K562 (cell line): ENCODE measurements around a stretch of chr20.

DNA sequence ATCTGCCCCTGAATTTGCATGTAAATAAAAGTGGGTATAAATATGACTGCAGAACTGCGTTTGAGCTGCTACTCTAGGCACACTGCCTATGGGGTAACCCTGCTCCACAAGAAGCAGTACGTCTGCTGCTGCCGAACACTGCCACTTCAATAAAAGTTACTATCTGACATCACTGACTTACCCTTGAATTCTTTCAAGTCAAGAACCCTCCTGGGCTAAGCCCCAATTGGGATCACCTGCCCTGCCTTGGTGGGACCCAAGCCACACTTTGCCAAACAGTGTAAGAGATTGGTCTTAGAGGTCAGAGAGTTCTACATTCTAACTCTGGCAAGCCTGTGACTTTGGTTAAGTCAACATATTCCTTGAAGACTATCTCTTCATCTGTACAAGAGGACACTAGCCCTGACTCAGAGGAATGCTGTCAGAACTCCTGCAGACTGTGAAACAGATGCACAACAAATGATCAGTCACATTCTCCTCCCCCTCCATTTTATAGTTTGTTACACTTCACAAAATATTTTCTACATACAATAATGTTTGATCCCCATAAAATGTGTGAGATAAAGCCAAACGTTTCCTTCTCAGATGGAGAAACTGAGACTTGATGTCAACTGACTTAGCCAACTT lies 91.8 kb upstream of the EPB41L1 start:
- RAMPAGE, long total RNA: no peak
- RRBS: no CpG with 5 or more reads among the region's 4 CpGs
PRO-cap:
- standard: no peak
- CoPRO, capped RNA only, 2 experiments: no peak in any of the 2 experiments
- CoPRO, capped and uncapped RNA, 2 experiments: no peak in any of the 2 experiments
- CoPRO, uncapped RNA only, 2 experiments: no peak in any of the 2 experiments
CAGE:
- cytosol, long polyA plus RNA: no peak
- long polyA plus RNA: no peak
- nucleolus, long total RNA: no peak
- nucleus, long polyA plus RNA: no peak

- RAMPAGE, long total RNA: no peak
- RRBS: no CpG with 5 or more reads among the region's 1 CpG
PRO-cap:
- standard: no peak
- CoPRO, capped RNA only, 2 experiments: no peak in any of the 2 experiments
- CoPRO, capped and uncapped RNA, 2 experiments: no peak in any of the 2 experiments
- CoPRO, uncapped RNA only, 2 experiments: no peak in any of the 2 experiments
CAGE:
- cytosol, long polyA plus RNA: no peak
- long polyA plus RNA: no peak
- nucleolus, long total RNA: no peak
- nucleus, long polyA plus RNA: no peak
These were observed 18.1 kb downstream of the AAR2 start for GRCh38 chr20:36254472-36254743.

GRCh38 chr20:36471648-36472280 lies 69.6 kb upstream of the MYL9 start:
- RAMPAGE, long total RNA: no peak
- RRBS: no CpG with 5 or more reads among the region's 8 CpGs
PRO-cap:
- standard: no peak
- CoPRO, capped RNA only, 2 experiments: no peak in any of the 2 experiments
- CoPRO, capped and uncapped RNA, 2 experiments: no peak in any of the 2 experiments
- CoPRO, uncapped RNA only, 2 experiments: no peak in any of the 2 experiments
CAGE:
- cytosol, long polyA plus RNA: no peak
- long polyA plus RNA: no peak
- nucleolus, long total RNA: no peak
- nucleus, long polyA plus RNA: no peak

DNA sequence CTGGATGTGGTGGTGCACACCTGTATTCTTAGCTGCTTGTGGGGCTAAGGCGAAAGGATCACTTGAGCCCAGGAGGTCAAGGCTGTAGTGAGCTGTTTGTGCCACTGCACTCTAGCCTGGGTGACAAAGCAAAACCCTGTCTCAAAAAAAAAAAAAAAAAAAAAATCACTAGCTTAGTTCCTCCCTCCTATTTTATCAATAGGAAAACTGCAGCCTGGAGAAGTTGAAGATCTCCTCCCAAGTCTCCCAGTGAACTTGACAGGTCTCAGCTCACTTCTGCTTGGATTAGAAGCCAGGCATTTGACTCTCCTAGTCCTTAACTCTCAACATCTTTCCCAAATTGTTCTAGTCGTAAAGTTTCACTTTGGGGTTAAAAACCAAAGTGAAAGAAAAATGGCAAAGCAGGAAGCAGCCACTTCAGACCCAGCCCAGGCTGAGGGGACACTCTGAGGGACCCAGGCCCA lies 68.9 kb upstream of the MYL9 start:
- RAMPAGE, long total RNA: no peak
- RRBS: no CpG with 5 or more reads among the region's 2 CpGs
PRO-cap:
- standard: no peak
- CoPRO, capped RNA only, 2 experiments: no peak in any of the 2 experiments
- CoPRO, capped and uncapped RNA, 2 experiments: no peak in any of the 2 experiments
- CoPRO, uncapped RNA only, 2 experiments: no peak in any of the 2 experiments
CAGE:
- cytosol, long polyA plus RNA: no peak
- long polyA plus RNA: no peak
- nucleolus, long total RNA: no peak
- nucleus, long polyA plus RNA: no peak

DNA sequence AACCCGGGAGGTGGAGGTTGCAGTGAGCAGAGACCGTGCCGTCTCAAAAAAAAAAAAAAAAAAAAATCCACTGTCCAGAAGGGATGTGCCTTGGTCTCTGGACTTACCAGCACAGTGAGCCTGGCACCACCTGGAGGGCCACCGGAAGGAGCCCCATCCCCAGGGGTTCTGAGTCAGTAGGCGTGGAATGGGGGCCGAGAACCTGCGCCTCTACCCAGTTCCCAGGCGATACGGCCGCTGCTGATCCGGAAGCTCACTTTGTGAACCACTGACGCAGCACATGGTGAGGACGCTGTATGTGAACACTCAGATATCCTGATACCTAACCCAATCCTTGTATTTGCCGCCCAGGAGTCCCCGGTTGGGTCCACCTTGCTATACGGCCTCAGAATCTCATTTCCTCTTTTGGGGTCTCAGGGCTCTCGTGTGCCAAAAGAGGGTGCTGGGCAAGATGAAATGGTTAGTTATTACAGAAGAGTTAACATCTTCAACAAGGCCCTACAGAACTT lies 690 bp upstream of the RAB5IF start:
- RAMPAGE, long total RNA: no peak
- RRBS: no CpG with 5 or more reads among the region's 17 CpGs
PRO-cap:
- standard: bidirectional peak, plus-strand start at position 261 of the sequence, minus-strand start at position 260 of the sequence
- CoPRO, capped RNA only, 2 experiments: no peak in any of the 2 experiments
- CoPRO, capped and uncapped RNA, 2 experiments: no peak in any of the 2 experiments
- CoPRO, uncapped RNA only, 2 experiments: no peak in any of the 2 experiments
CAGE:
- cytosol, long polyA plus RNA: no peak
- long polyA plus RNA: no peak
- nucleolus, long total RNA: no peak
- nucleus, long polyA plus RNA: no peak

- RAMPAGE, long total RNA: no peak
- RRBS: no CpG with 5 or more reads among the region's 10 CpGs
PRO-cap:
- standard: no peak
- CoPRO, capped RNA only, 2 experiments: no peak in any of the 2 experiments
- CoPRO, capped and uncapped RNA, 2 experiments: no peak in any of the 2 experiments
- CoPRO, uncapped RNA only, 2 experiments: no peak in any of the 2 experiments
CAGE:
- cytosol, long polyA plus RNA: no peak
- long polyA plus RNA: no peak
- nucleolus, long total RNA: no peak
- nucleus, long polyA plus RNA: no peak
These were observed 30.7 kb upstream of the SLA2 start for GRCh38 chr20:36676756-36677092.

DNA sequence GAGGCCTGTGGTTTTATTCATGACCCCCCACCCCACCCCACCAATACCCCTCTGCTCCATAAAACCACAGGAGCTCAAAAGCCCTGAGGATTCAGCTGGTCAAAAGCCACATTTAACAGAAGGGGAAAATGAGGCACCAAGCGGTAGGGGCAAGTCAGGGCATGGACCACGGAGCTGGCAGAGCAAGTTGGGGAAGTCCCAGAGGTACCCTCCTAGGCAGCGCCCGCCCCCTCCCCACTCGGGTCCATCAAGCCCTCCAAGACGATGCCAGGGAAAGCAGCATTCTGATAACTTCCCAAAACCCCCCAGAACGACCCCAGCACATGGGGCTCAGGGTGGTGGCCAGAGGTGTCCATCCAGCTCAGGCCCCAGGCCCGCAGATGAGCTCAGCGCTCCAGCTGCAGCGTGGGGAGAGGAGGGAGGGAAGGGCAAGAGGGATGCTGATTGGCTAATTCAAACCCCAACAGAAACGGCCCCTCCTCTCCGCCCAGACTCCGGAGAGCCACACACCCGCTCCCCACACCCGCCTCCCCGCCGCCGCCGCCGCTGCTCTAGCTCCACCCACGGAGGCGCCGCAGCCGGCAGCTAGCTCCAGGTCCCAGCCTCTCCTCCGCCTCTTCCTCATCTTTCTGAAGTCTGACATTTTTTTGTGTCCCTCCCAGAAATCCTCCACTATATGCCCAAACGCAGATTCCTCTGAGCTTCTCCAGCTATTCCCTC lies 27.9 kb downstream of the SOGA1 start:
- RAMPAGE, long total RNA: no peak
- RRBS: 2% methylated on average over 7 of the region's 26 CpGs
PRO-cap:
- standard: bidirectional peak, plus-strand start at position 520 of the sequence, minus-strand start at position 382 of the sequence
- CoPRO, capped RNA only, 2 experiments: peak in 2 of 2 experiments; most common plus-strand start position 554 of the sequence (in 2); most common minus-strand start position 382 of the sequence (in 2)
- CoPRO, capped and uncapped RNA, 2 experiments: peak in 2 of 2 experiments; most common plus-strand start position 554 of the sequence (in 2); most common minus-strand start position 382 of the sequence (in 2)
- CoPRO, uncapped RNA only, 2 experiments: no peak in any of the 2 experiments
CAGE:
- cytosol, long polyA plus RNA: no peak
- long polyA plus RNA: no peak
- nucleolus, long total RNA: no peak
- nucleus, long polyA plus RNA: no peak

DNA sequence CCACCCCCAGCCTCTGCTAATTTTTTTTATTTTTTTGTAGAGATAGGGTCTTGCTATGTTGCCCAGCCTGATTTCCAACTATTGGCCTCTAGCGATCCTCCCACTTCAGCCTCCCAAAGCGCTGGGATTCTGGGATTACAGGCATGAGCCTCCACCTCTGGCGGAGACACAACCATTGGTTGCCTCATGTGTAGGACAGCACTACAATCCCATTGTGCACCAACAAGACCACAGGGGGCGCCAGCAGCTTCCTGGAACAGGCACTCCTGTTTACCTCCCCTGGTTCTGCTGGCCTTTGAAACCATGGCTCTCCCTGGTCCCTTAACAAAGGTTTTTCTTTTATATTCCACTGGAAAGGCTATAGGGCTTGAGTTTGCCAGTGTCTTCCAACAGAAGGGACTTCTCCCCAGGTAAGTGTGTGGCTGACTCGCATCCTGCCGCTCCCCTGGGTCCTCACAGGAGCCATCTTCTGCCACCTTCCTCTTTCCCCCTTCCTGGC lies 26.7 kb downstream of the SOGA1 start:
- RAMPAGE, long total RNA: no peak
- RRBS: no CpG with 5 or more reads among the region's 6 CpGs
PRO-cap:
- standard: no peak
- CoPRO, capped RNA only, 2 experiments: no peak in any of the 2 experiments
- CoPRO, capped and uncapped RNA, 2 experiments: no peak in any of the 2 experiments
- CoPRO, uncapped RNA only, 2 experiments: no peak in any of the 2 experiments
CAGE:
- cytosol, long polyA plus RNA: no peak
- long polyA plus RNA: no peak
- nucleolus, long total RNA: no peak
- nucleus, long polyA plus RNA: no peak

DNA sequence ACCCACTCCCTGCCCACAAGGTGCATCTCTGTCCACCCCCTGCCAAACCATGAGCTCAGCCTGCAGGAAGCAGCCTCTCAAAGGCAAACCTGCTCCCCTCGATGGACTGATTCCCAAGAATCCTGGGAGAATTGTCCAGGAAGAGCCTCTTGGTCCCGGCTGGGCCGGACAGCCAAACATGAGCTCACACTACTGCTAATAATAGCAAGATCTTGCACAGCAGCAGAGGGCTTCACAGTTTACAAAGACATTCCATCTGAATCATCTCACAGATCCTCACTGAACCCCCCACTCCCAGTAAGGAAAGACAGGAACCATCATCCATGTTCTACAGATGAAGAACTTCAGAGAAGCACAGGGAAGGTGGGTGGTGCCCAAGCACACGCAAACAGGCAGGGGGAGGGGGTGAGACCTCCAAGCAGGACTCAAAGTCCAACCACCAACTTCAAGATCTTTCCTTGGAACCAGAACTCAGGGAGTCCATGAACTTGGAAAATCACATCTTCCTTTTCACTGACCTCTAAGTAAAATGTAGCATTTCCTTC lies 15.0 kb downstream of the SOGA1 start:
- RAMPAGE, long total RNA: no peak
- RRBS: no CpG with 5 or more reads among the region's 4 CpGs
PRO-cap:
- standard: no peak
- CoPRO, capped RNA only, 2 experiments: no peak in any of the 2 experiments
- CoPRO, capped and uncapped RNA, 2 experiments: no peak in any of the 2 experiments
- CoPRO, uncapped RNA only, 2 experiments: peak in 1 of 2 experiments; most common minus-strand start position 108 of the sequence (in 1)
CAGE:
- cytosol, long polyA plus RNA: no peak
- long polyA plus RNA: no peak
- nucleolus, long total RNA: no peak
- nucleus, long polyA plus RNA: no peak

- RAMPAGE, long total RNA: no peak
- RRBS: no CpG with 5 or more reads among the region's 5 CpGs
PRO-cap:
- standard: no peak
- CoPRO, capped RNA only, 2 experiments: no peak in any of the 2 experiments
- CoPRO, capped and uncapped RNA, 2 experiments: no peak in any of the 2 experiments
- CoPRO, uncapped RNA only, 2 experiments: no peak in any of the 2 experiments
CAGE:
- cytosol, long polyA plus RNA: no peak
- long polyA plus RNA: no peak
- nucleolus, long total RNA: no peak
- nucleus, long polyA plus RNA: no peak
These were observed 21.0 kb downstream of the TLDC2 start for GRCh38 chr20:36896740-36897475.

DNA sequence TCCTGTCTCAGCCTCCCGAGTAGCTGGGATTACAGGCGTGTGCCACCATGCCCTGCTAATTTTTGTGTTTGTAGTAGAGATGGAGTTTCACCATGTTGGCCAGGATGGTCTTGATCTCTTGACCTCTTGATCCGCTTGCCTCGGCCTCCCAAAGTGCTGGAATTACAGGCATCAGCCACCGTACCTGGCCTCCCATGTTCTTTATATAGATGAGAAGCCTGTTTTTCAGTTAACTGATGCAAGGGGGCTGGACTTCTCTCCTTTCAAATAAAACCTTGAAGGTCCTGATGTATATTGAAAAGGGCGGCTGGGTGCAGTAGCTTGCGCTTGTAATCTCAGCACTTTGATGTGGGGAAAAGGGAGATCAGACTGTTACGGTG lies 16.0 kb upstream of the SAMHD1 start:
- RAMPAGE, long total RNA: no peak
- RRBS: no CpG with 5 or more reads among the region's 8 CpGs
PRO-cap:
- standard: no peak
- CoPRO, capped RNA only, 2 experiments: no peak in any of the 2 experiments
- CoPRO, capped and uncapped RNA, 2 experiments: no peak in any of the 2 experiments
- CoPRO, uncapped RNA only, 2 experiments: no peak in any of the 2 experiments
CAGE:
- cytosol, long polyA plus RNA: no peak
- long polyA plus RNA: no peak
- nucleolus, long total RNA: no peak
- nucleus, long polyA plus RNA: no peak

DNA sequence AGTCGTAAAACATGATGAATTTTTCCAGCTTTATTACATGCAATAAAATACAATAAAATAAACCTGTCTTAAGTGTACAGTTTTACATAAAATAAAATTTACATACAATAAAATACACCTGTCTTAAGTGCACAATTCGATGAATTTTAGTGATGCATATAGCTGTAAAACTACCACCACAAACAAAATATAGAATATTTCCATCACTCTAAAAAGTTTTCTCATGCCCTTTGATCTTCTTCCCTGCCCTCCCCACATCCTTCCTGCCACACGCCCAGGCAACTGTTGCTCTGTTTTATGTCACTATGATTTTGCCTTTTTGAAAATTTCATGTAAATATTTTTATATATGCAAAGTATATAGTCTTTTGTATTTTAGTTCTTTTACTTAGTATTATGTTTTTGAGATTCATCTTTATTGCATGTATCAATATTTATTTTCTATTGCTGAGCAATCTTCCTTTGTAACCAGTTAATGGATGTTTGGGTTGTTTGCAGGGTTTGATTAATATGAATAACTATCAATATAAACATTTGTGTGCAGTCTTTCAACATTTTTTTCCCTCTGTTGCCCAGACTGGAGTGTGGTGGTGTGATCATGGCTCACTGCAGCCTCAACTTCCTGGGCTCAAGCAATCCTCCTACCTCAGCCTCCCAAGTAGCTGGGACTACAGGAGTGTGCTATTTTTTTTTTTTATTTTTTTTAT lies 23.7 kb upstream of the SAMHD1 start:
- RAMPAGE, long total RNA: no peak
- RRBS: no CpG with 5 or more reads among the region's 3 CpGs
PRO-cap:
- standard: no peak
- CoPRO, capped RNA only, 2 experiments: no peak in any of the 2 experiments
- CoPRO, capped and uncapped RNA, 2 experiments: no peak in any of the 2 experiments
- CoPRO, uncapped RNA only, 2 experiments: no peak in any of the 2 experiments
CAGE:
- cytosol, long polyA plus RNA: no peak
- long polyA plus RNA: no peak
- nucleolus, long total RNA: no peak
- nucleus, long polyA plus RNA: no peak

- RAMPAGE, long total RNA: no peak
- RRBS: no CpG with 5 or more reads among the region's 8 CpGs
PRO-cap:
- standard: no peak
- CoPRO, capped RNA only, 2 experiments: no peak in any of the 2 experiments
- CoPRO, capped and uncapped RNA, 2 experiments: no peak in any of the 2 experiments
- CoPRO, uncapped RNA only, 2 experiments: peak in 1 of 2 experiments; most common minus-strand start chr20:36998760 (in 1)
CAGE:
- cytosol, long polyA plus RNA: no peak
- long polyA plus RNA: no peak
- nucleolus, long total RNA: no peak
- nucleus, long polyA plus RNA: no peak
These were observed 47.1 kb upstream of the SAMHD1 start for GRCh38 chr20:36998518-36999154.

GRCh38 chr20:37043230-37044031 lies 52.4 kb downstream of the RBL1 start:
- RAMPAGE, long total RNA: no peak
- RRBS: no CpG with 5 or more reads among the region's 11 CpGs
PRO-cap:
- standard: no peak
- CoPRO, capped RNA only, 2 experiments: no peak in any of the 2 experiments
- CoPRO, capped and uncapped RNA, 2 experiments: no peak in any of the 2 experiments
- CoPRO, uncapped RNA only, 2 experiments: no peak in any of the 2 experiments
CAGE:
- cytosol, long polyA plus RNA: no peak
- long polyA plus RNA: no peak
- nucleolus, long total RNA: no peak
- nucleus, long polyA plus RNA: no peak

DNA sequence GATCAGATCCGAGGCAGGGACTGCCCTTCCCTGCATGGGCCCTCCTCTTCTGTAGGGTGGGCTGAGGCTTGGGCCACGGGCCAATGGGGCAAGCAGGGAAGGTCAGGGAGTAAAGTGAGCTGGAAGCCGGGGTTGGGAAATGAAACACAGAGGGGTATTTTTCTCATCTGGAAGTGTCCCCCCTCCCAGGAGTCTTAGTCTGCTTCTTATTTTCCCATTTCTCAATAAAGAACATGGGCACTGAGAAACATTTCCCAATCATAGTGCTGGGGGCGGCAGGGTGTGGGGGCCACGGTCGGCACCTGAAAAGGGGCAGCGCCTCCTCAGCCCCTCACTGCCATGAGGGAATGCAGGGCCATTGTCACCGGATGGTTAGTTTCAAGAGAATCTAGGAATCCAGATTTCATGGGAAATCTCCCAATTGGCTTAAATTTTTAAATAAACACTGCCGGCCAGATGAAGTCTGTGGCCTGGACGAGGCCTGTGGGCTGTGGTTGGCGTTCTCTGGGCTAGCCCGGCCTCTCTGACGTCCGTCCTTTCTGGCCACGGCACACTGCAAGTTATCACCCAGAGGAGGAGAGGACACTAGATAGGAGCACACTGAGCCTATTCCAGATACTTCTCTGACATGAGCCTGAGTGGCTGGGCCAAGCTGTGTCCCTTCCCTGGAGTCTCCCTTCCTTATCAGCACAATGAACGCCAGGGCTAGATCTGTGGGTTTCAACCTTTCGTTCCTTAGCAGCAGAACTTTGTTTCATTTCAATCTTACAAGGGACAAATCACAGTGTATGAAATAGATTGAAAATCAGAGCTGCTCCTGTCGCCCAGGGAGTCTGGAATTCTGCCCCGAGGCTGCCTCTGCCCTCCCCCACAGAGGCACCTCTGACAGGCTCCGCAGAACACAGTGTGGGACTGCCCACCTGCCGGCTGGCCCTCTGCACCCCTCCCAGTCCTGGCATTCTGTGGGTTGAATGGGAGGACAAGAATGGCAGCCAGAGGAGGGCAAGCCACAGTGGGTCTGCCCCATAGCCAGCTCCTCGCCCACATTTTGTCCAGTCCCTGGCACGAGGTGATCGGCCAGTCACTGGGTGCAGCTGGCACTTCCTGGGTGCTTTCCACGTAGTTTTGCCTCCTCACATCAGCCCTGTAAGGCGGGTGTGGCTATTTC lies 25.7 kb downstream of the MANBAL start:
- RAMPAGE, long total RNA: no peak
- RRBS: 79% methylated on average over 5 of the region's 26 CpGs
PRO-cap:
- standard: no peak
- CoPRO, capped RNA only, 2 experiments: no peak in any of the 2 experiments
- CoPRO, capped and uncapped RNA, 2 experiments: no peak in any of the 2 experiments
- CoPRO, uncapped RNA only, 2 experiments: no peak in any of the 2 experiments
CAGE:
- cytosol, long polyA plus RNA: no peak
- long polyA plus RNA: no peak
- nucleolus, long total RNA: no peak
- nucleus, long polyA plus RNA: no peak

GRCh38 chr20:37335673-37336872 lies 9.9 kb upstream of the SRC start:
- RAMPAGE, long total RNA: no peak
- RRBS: no CpG with 5 or more reads among the region's 20 CpGs
PRO-cap:
- standard: bidirectional peak, plus-strand start at chr20:37336405, minus-strand start at chr20:37336317
- CoPRO, capped RNA only, 2 experiments: no peak in any of the 2 experiments
- CoPRO, capped and uncapped RNA, 2 experiments: no peak in any of the 2 experiments
- CoPRO, uncapped RNA only, 2 experiments: no peak in any of the 2 experiments
CAGE:
- cytosol, long polyA plus RNA: no peak
- long polyA plus RNA: no peak
- nucleolus, long total RNA: no peak
- nucleus, long polyA plus RNA: no peak

DNA sequence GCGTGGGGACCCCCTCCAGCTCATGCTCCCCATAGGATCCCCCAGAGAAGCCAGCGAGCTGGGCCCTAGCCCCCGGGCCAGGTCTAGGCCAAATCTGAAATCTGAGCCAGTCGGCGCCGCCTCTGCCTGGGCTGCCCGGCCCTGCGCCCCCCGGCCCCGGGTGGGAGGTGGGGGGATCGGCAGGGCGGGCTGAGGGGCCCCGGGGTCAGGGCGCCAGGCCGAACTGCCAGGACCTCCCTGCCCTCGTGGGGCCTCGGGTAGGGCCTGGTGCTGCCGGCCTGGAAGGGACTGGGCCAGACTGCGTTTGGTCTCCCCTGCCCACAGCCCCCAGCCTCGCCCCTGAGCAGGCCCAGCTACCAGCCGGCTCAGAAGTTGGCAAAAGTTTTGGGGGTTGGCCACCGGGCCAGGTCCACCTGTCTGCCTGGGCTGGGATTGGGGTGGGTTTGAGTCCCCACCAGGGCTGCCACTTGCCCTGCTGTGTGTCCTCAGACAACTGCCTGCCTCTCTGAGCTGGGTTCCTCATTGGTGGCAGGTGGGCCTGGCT lies 640 bp downstream of the SRC start:
- RAMPAGE, long total RNA: no peak
- RRBS: 78% methylated on average over 17 of the region's 22 CpGs
PRO-cap:
- standard: no peak
- CoPRO, capped RNA only, 2 experiments: no peak in any of the 2 experiments
- CoPRO, capped and uncapped RNA, 2 experiments: no peak in any of the 2 experiments
- CoPRO, uncapped RNA only, 2 experiments: no peak in any of the 2 experiments
CAGE:
- cytosol, long polyA plus RNA: no peak
- long polyA plus RNA: no peak
- nucleolus, long total RNA: no peak
- nucleus, long polyA plus RNA: no peak

GRCh38 chr20:37358603-37359247 lies 12.8 kb downstream of the SRC start:
- RAMPAGE, long total RNA: no peak
- RRBS: 70% methylated on average over 2 of the region's 21 CpGs
PRO-cap:
- standard: no peak
- CoPRO, capped RNA only, 2 experiments: no peak in any of the 2 experiments
- CoPRO, capped and uncapped RNA, 2 experiments: no peak in any of the 2 experiments
- CoPRO, uncapped RNA only, 2 experiments: no peak in any of the 2 experiments
CAGE:
- cytosol, long polyA plus RNA: no peak
- long polyA plus RNA: no peak
- nucleolus, long total RNA: no peak
- nucleus, long polyA plus RNA: no peak